WTC11 (cell line): ENCODE data around the genes C19orf85, ZNF580, ZNF581, ZNF444, ZNF471 and ZFP28.

DNA sequence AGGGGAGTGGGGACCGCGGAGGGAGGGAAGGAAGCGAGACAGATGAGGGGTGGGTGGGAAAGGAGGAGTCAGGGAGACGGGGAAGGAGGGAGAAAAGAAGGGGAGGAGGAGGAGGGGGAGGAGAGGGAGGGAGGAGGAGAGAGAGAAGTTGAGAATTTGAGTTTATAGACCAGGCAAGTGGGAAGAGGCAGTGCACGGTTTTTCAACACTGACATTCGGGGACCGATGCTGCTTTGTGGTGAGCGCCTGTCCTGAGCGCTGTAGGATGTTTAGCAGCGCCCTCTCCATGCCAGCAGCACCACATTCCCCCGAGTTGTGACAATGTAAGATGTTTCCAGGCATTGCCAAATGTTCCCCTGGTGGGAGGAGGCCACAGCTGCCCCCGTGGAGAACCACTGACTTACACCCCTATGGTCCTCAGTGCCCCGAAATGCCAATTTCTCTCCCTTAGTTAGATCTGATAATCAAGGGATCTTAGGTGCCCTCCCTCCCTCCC lies 311 bp upstream of the SHISA7 start:
- PRO-cap = no peak

DNA sequence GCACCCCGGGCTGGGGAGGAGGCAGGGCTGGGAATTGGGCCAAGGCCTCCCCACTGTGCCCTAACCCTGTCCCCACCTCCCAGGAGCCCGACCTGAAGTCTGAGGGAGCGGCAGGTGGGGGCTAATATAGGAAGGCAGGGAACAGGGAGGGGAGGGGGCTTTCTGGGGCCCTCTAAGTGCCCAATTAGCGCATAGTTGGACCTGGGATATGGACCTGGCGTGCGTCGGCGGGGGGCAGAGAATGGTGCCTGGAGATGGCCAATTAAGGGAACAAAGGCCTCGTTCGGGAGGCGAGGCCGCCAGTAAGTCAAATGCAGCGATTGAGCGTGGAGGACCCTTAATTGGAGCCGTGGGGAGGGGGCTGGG lies at the start of gene C19orf85:
TSS of gene C19orf85 (minus strand) at position 101 of the 366 bp plus-strand sequence.
- PRO-cap = bidirectional peak, plus-strand start at position 302 of the sequence, minus-strand start at position 101 of the sequence

- PRO-cap = no peak
Observed at GRCh38 chr19:55496999-55497441, 8.8 kb downstream of the SSC5D start.

GRCh38 chr19:55640877-55641653 lies at the start of gene ZNF580:
Gene ZNF580 (plus strand): TSS chr19:55641002.
- PRO-cap = bidirectional peak, plus-strand start at chr19:55640928, minus-strand start at chr19:55640559; bidirectional peak, plus-strand start at chr19:55641048, minus-strand start at chr19:55640978; bidirectional peak, plus-strand start at chr19:55641296, minus-strand start at chr19:55641245

GRCh38 chr19:55641654-55642424 lies 1.0 kb downstream of the ZNF580 start:
- PRO-cap = no peak

GRCh38 chr19:55643550-55643770 lies at the start of gene ZNF581:
Gene ZNF581 (plus strand): TSS chr19:55643649.
- PRO-cap = bidirectional peak, plus-strand start at chr19:55643651, minus-strand start at chr19:55643491

GRCh38 chr19:55652252-55652772 lies 2.5 kb upstream of the U2AF2 start:
- PRO-cap = no peak

DNA sequence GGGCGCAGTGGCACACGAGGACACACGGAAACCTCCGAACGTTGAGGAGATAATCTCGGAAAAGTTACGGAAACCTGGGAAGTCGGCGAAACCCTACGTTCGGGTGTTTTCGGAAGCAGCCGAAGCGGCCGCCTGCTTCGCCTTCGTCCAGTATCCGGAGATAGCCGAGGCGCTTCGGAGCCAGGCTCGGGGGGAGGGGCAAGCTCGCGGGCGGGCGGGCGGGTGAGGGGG lies 218 bp upstream of the U2AF2 start:
- PRO-cap = bidirectional peak, plus-strand start outside the sequence, minus-strand start at position 152 of the sequence

GRCh38 chr19:55656114-55656546 lies 1.3 kb downstream of the U2AF2 start:
- PRO-cap = no peak

GRCh38 chr19:55670298-55670978 lies 4.6 kb upstream of the EPN1 start:
- PRO-cap = no peak

DNA sequence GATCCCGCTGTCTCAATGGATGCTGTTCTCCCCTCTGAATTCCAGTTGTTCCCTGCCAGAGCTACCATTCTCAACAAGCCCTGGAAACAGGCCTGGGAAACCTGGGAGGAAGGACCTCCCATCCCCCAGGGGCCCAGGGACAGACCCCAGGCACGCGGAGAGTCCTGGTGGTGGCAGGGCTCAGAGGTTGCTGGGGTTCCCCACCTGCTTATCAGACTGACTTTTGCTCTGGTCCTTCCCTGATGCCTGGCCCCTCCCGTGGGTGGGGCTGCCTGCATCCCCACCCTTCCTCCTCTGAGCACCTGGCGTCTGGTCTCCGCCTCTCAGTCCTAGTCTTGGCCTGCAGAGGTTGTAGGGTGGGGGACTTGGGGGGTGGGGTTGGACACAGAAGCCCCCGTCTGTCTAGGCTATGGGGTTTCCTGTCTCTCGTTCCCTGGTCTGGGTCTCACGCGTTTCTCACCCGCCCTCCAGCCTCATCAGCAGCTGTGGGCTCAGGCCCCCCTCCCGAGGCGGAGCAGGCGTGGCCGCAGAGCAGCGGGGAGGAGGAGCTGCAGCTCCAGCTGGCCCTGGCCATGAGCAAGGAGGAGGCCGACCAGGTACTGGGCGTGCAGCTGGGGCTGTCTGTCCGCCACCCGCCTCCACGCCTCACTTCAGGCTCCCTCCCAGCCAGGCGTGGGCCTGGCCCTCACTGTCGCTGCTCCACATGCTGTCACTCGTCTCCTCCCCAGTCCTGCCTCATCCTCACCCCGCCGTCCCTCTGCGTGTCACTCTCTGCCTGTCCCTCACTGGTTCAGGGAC lies 13.6 kb downstream of the EPN1 start:
- PRO-cap = no peak

- PRO-cap = no peak
Observed at GRCh38 chr19:55704077-55704922, 29.3 kb downstream of the EPN1 start.

DNA sequence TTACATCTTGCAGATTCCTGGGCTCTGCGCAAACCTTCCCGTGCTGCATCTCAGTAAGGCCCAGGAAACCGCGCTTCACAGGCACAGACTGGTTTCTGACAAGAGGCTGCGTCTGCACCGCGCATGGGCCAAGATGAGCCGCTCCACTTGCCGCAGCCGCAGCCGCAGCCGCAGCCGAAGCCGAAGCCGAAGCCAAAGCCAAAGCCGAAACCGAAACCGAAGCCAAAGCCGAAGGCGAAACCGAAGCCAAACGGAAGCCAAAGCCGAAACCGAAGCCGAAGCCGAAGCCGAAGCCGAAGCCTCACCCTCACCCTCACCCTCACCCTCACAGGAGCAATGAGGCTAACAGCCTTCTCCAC lies 29.4 kb downstream of the ZNF787 start:
- PRO-cap = no peak

DNA sequence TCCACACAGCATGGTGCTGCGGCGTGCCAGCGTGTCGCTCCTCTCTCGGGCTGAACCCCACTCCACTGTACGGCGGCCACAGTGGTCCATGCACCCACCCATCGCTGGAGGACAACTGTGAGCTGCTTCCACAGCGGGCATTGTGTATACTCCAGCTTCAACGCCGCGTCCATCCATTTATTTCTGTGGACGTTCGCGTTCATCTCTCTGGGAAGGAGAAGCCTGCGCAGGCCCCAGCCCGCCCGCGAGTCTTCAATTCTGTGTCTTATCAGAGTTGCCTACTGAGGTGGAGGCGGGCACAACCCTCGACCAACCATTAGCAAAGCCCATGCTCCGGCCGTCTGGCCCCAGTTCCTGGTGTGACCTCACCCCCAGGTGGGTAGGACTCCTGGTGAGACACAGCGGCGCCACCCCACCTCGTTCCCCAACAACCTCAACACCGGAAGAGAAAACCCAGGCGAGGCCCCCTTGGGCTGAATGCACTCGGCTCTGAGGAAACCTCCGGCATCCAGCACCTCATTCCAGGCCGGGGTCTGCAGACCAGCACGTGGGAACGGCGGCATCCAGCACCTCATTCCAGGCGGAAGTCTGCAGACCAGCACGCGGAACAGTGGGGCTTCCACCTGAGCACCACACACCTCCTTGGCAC lies 14.7 kb downstream of the ZNF787 start:
- PRO-cap = no peak

- PRO-cap = bidirectional peak, plus-strand start at chr19:56141033, minus-strand start at chr19:56140886; unidirectional peak, plus-strand start at chr19:56141323
Observed at GRCh38 chr19:56140949-56141479, at the start of gene ZNF444. Gene ZNF444 (plus strand): TSS chr19:56141287.

DNA sequence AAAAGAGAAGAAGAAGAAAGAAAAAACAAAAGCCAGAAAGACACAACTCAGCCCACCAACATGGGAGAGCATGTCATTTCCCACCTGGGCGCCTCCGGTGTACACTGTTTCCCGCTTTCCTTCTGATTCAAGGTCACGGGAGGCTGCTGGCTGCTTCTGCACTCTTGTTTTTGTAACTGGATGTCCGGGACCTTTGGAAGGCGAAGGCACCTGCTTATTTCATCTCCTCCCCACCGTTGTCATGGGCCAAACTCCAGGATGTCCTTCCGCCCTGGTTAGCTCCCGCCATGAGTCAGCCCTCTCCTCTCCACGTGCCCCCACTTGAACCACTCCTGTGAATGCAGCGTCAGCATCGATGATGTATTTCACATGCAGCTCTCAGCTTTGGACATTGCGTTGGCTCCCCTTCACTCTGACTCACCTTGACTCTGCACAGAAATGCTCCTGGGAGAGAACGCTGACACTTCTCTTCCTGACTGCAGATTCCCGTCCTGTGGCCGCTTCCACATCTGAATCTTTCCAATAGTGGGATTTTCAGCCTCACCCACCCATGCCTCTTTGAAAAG lies 5.6 kb upstream of the GALP start:
- PRO-cap = no peak

DNA sequence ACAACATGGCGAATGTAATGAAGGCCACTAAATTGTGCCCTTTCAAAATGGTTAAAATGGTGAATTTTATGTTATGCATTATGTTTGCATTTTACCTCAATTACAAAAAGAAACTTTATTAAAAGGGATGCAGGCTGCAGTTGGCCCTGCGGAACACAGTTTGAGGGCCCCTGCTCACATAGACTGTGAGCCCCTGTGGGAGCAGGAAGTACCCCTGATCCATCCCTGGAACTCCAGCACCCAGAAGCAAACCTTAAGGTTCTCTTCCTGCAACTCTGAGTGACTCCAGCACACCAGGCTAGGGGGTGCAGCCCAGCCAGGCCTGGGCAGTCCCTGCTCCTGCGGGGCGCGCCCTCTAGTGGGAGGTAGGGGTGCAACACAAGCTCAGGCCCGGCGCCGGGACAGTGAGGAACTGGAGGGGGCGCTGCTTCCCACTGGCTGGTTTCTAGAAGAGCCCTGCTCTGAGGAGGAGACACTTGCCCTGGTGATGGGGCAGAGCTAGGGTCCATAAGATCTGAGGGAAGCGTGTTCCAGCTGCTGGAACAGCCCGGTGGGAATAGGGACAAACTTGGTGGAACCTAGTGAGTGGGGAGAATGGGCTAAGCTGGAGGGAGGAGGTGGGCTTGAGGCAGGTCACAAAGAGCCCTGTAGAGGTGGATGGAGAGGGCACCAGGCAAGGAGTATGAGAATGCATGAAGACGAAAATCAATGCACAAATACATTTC lies 5.1 kb downstream of the ZSCAN5A start:
- PRO-cap = bidirectional peak, plus-strand start at position 475 of the sequence, minus-strand start at position 277 of the sequence

- PRO-cap = bidirectional peak, plus-strand start at chr19:56508071, minus-strand start at chr19:56508025
Observed at GRCh38 chr19:56507330-56508308, at the start of gene ZNF471. Gene ZNF471 (plus strand): TSS chr19:56507855.

DNA sequence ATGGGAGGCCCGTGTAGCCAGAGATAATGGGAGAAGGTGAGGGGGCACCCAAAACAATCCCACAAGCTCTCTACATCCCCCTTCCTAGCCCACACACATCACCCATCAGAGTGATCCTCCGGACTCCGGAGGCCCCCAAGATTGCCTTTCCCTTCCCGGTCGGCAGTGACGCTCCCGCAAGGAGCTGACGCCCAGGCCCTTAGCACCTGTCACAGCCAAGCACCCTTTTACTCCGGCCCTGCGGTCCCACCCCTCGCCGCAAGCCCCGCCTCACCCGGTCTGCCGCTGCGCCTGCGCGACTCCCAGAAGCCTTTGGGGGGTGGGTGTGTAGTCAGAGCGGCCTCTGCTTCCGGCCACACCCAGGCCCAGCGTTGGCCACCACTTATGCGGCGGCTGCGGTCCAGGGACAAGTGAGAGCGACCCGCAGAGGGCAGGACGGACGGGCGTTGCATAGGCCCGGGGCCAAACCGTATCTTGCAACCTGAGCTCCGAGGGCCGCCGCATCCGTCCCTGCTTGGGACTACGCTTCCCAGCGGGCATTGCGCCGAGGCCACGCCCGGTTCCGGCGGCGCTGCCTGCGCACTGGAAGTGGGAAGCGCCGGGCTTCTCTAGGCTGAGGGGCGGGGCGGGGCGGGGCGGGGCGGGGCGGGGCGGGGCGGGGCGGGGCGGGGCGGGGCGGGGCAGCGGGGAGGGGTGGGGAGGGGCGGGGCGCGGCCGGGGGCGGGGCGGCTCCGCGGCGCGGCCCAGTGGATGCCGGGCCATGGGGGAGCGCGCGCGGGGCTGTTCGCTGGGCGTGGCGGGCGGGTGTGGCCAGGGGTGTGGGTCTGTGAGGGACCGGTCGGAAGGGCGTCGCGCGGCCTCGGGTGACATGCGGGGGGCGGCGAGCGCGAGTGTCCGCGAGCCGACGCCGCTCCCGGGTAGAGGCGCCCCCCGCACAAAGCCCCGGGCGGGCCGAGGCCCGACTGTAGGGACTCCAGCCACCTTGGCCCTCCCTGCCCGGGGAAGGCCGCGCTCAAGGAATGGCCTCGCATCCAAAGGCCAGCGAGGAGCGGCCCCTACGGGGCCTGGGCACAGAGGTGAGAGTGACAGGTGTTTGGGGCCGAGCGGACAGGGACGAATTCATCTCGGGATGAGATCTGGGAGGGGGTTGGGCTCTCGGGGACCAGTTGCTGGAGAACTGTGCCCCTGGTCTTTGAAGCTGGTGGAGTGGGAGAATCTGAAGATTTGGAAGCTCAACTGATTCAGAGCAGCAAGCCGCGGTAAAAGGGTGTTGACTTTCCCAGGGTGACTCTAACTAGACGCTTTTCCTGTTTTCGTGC lies at the start of gene ZFP28:
TSS of gene ZFP28 (plus strand) at position 798 of the 1,319 bp plus-strand sequence.
- PRO-cap = no peak

- PRO-cap = no peak
Observed at GRCh38 chr19:56839525-56840221, 853 bp downstream of the PEG3 start.